Heart left ventricle (tissue), 7 donors: ENCODE measurements around a stretch of chr11.

GRCh38 chr11:96258620-96259186 lies 84.3 kb downstream of the MAML2 start:
- PRO-cap, 6 experiments, result no peak in any of the 6 experiments
- RAMPAGE, long total RNA, 2 experiments, result no peak in any of the 2 experiments
- RRBS, result no CpG with 5 or more reads among the region's 2 CpGs

DNA sequence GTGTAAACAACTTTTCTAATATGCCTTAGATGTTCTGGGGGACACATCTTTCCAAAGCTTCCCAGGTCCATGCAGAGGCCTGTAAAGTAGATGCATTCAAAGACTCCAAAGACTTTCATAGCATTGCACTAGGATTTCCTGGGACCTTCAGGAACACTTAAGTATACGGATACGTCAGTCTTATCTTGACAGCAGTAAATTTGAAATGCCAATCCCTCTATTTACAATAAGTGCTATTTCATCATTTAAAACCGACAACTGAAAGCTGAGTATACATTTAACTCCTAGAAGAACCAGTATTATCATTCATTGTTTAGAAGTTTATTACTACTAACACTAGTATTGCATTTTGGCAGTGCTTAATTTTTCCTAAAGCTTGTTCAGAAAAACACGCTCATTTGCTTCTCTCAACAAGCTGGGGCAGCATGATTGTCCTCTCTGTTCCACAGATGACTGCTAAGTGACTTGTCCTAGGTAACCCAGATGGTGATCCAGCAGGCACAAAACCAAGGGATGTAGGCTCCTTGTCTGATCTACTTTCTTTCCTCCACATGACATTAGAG lies 5.5 kb downstream of the MAML2 start:
- PRO-cap, 6 experiments, result no peak in any of the 6 experiments
- RAMPAGE, long total RNA, 2 experiments, result no peak in any of the 2 experiments
- RRBS, result no CpG with 5 or more reads among the region's 4 CpGs

DNA sequence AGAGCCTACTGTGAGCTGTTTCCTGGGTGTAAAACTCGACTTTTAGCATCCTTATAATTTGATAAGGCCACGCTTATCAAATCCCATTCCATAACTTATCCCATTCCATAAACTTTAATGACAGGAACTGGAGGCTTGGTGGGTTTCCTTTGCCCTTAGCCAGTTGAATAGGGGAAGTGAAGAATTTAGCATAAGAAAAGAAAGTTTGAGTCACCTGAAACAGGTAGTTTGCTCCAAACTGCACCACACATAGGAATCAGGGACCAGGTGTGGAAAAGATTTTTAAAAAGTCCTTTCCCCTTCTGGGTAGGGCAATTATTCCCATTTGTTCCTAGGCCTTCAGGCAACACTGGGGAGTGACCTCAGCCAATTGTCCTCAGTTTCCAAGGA lies 525.8 kb upstream of the CNTN5 start:
- PRO-cap, 6 experiments, result no peak in any of the 6 experiments
- RAMPAGE, long total RNA, 2 experiments, result no peak in any of the 2 experiments
- RRBS, result no CpG with 5 or more reads among the region's 2 CpGs

DNA sequence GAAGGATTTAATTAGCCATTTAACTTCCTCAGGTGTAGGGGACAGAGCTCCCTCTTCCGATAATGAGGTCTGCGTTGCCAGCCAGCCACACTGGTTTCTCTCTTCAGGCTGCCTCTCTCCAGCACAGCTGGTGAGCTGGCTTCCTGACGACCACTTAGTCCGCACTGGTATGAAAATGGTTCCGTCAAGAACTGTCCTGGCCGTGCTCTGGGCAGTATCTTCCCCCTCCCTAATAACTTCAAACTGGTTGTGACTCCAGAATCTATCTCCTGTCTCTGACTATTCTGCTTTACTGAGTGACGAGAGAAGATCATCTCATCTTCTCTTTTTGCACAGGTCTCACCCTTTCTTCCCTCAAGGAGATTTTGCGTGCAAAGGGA lies 49.2 kb downstream of the CNTN5 start:
- PRO-cap, 6 experiments, result no peak in any of the 6 experiments
- RAMPAGE, long total RNA, 2 experiments, result no peak in any of the 2 experiments
- RRBS, result no CpG with 5 or more reads among the region's 8 CpGs

GRCh38 chr11:100585654-100585929 lies 101.5 kb upstream of the ARHGAP42 start:
- PRO-cap, 6 experiments, result peak in 1 of 6 experiments; most common minus-strand start chr11:100585794 (in 1)
- RAMPAGE, long total RNA, 2 experiments, result no peak in any of the 2 experiments
- RRBS, result no CpG with 5 or more reads among the region's 2 CpGs

DNA sequence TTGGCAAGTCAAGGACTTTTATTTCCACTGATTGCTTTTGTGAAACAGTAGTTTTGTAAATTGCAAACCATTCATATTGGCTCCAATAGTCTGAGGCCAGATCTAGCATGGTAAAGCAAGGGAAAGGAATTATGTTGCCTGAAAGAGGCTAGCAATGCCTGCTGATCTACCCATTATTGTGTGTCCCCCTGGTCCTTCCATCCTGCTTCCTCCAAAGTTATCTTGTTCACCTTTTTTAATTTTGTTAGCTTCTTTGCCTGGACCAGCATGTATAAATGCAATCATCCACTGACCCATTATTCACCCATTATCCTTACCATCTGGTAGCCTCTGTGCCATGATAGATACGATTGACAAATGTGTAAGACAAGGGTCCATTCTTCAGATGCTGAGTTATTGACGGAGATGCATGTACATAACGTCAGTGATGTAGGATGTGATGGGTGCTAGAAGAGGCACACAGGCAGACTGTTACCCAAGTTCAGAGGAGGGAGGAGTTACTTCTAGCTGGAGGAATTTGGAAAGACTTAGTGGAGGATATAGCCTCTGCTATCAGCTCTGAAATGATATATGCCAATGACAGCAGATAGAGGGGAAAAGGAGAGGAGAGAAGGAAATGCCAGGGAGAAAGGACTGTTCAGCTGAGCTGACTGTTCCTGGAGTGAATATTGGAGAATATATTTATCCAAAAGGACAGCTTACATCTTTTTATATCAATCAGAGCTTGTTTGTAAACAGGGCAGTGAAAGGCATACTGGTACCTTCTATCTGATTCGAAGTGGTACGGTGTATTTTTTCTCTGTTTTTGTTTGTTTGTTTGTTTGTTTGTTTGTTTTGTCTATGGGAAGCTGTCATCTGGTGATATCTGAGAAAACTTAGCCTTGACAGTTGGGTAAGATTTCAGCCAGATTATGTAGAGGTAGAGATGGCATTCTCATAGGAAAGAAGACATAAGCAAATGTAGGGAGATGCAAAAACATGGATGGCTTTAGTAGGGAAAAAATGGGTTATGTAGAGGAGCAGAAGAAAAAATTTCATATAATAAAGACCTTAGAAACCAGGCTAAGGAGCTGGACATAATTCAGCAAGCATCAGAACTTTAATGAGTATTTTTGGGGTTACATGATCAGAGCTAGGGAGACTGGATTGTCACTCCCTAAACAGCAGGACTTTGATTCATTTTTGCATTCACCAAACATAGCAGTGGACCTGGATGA lies 131.3 kb downstream of the ARHGAP42 start:
- PRO-cap, 6 experiments, result no peak in any of the 6 experiments
- RAMPAGE, long total RNA, 2 experiments, result no peak in any of the 2 experiments
- RRBS, result no CpG with 5 or more reads among the region's 5 CpGs

- PRO-cap, 6 experiments, result no peak in any of the 6 experiments
- RAMPAGE, long total RNA, 2 experiments, result no peak in any of the 2 experiments
- RRBS, result no CpG with 5 or more reads among the region's 5 CpGs
These were observed 173.5 kb downstream of the ARHGAP42 start for GRCh38 chr11:100860551-100861102.

- PRO-cap, 6 experiments, result no peak in any of the 6 experiments
- RAMPAGE, long total RNA, 2 experiments, result no peak in any of the 2 experiments
- RRBS, result no CpG with 5 or more reads among the region's 5 CpGs
These were observed 6.5 kb downstream of the PGR start for GRCh38 chr11:101122910-101123635.

- PRO-cap, 6 experiments, result peak in 2 of 6 experiments; most common plus-strand start chr11:101126963 (in 1); most common minus-strand start chr11:101126941 (in 1)
- RAMPAGE, long total RNA, 2 experiments, result no peak in any of the 2 experiments
- RRBS, result no CpG with 5 or more reads among the region's 17 CpGs
These were observed 2.8 kb downstream of the PGR start for GRCh38 chr11:101126780-101127181.

- PRO-cap, 6 experiments, result no peak in any of the 6 experiments
- RAMPAGE, long total RNA, 2 experiments, result no peak in any of the 2 experiments
- RRBS, result no CpG with 5 or more reads among the region's 16 CpGs
These were observed 16.9 kb downstream of the TRPC6 start for GRCh38 chr11:101566662-101567644.

- PRO-cap, 6 experiments, result no peak in any of the 6 experiments
- RAMPAGE, long total RNA, 2 experiments, result no peak in any of the 2 experiments
- RRBS, result no CpG with 5 or more reads among the region's 6 CpGs
These were observed 423 bp upstream of the CEP126 start for GRCh38 chr11:101914396-101914777.

- PRO-cap, 6 experiments, result no peak in any of the 6 experiments
- RAMPAGE, long total RNA, 2 experiments, result no peak in any of the 2 experiments
- RRBS, result no CpG with 5 or more reads among the region's 13 CpGs
These were observed 55.0 kb downstream of the YAP1 start for GRCh38 chr11:102164945-102166018.

GRCh38 chr11:102220412-102220893 lies 96.8 kb upstream of the BIRC3 start:
- PRO-cap, 6 experiments, result no peak in any of the 6 experiments
- RAMPAGE, long total RNA, 2 experiments, result no peak in any of the 2 experiments
- RRBS, result no CpG with 5 or more reads among the region's 3 CpGs

GRCh38 chr11:102229659-102230359 lies 87.5 kb upstream of the BIRC3 start:
- PRO-cap, 6 experiments, result no peak in any of the 6 experiments
- RAMPAGE, long total RNA, 2 experiments, result no peak in any of the 2 experiments
- RRBS, result no CpG with 5 or more reads among the region's 3 CpGs

DNA sequence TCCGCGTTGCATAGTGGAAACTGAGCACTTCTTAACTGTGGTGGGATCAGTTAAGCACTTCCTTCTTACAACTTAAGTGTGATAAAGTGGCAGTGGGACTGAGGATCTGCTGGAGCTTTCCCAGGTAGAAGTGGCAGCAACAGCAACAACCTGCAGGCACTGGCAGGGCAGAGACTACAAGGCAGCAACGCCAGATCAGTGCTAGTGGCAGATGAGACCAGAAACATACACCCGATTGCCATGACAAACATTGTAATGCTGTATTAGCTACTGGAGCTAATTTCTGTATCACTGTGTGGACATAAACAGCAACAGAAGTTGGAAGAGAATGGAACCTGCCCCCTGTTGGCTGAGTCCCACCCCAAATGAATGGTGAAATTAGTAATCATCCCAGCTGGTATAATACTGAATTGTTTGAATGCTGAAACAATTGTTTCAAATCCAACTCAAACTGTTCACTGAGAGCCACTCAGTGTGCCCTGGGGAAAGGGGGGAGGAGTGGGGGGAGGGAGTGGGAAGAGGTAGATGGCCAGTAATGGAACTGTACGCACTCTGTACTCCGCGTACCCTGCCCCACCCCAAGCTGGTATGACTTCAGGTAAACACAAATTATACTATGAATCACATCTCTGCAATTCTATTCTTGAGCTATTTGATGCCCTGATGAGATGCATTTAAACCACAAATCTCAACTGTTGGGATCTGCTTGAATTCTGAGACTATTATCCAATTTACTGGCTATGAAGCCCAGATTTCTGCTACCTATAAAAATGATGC lies 11.2 kb upstream of the BIRC3 start:
- PRO-cap, 6 experiments, result no peak in any of the 6 experiments
- RAMPAGE, long total RNA, 2 experiments, result no peak in any of the 2 experiments
- RRBS, result no CpG with 5 or more reads among the region's 7 CpGs

DNA sequence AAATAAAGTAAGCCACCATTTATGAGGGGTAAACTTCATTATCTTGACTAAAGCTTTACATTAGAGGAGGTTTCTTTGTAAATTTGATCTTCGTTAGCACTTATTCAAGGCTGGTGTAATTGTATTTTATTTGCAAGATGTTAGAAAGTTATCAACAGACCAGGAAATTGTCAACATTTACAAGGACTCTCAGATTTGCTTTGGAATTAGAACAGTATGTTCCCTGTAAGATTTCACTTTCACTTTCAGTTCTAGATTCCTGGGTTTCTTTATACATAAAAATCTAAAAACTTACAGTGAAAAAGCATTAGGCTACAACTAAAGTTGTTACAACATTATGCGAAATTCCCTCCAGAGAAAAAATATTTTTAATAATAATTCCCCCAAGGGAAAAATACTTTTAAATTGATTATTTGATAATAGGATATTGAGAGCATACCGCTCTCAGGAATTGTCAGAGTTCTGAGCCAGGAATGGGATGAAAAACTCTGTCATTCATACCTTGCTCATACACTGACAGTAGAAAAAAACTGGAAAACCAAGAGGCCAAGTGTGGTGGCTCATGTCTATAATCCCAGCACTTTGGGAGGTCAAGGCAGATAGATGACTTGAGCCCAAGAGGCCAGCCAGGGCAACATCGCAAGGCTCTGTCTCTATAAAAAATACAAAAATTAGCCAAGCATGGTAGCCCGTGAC lies 4.5 kb upstream of the BIRC3 start:
- PRO-cap, 6 experiments, result no peak in any of the 6 experiments
- RAMPAGE, long total RNA, 2 experiments, result no peak in any of the 2 experiments
- RRBS, result no CpG with 5 or more reads among the region's 5 CpGs

DNA sequence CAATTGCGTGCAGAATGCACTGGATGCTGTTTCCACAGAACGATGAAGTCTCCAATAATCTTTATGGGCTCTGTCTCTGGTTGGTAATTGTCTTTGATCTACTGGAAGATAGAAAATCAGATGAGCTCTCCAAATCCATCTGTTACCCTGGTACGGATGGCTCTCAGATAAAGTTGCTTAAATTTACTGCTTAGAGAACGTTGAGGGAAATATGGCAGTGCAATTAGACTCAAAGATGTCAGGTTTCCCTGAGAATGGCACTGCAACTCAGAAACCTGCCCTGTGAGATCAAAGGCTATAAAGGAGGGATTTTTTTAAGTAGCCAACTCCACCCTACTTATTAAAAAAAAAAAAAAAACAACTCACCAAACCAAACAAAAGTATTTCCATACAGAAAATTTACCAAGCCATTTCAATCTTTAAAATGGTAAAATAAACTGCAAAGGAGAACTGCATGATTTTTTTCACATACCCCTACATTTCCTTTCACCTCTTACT lies 760 bp upstream of the BIRC3 start:
- PRO-cap, 6 experiments, result no peak in any of the 6 experiments
- RAMPAGE, long total RNA, 2 experiments, result no peak in any of the 2 experiments
- RRBS, result no CpG with 5 or more reads among the region's 4 CpGs

DNA sequence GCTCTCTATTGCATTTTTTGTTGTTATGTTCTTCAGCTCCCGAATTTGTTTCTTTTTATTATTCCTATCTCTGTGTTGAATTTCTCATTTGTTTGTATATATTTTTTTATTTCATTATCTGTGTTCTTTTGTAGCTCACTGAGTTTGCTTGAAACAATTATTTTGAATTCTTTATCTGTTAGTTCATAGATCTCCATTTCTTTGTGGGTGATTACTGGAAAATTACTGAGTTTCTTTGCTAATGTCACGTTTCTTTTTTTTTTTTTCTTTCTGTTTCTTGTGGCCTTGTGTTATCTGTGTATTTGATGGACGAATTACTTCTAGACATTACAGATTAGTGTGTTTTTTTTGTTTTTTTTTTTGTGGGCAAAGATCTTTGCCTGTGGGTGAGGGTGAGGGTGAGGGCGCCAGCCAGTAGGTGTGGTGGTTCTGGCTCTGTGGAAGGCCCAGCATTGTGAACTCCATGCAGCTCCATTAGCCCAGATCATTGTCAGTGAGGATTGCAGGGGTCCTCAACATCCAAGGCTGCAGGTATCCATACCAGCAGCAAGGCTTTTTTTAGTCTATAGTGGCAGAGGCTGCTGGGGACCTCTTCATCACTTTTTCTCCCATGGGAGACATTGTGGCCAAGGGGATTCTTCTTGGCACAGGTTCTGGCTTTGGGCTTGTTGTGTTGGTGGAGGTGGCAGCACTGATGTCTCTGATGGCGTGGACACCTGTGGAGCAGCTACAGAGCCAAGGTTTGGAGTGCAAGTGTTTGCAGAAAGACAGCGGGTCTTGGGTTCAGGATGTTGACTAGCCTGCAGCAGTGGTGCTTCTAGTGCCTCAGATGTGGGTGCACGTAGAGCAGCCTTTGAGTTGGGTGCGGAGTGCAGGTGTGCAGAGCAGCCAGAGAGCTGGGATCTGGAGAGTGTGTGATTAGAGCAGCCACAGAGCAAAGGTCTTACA lies 13.7 kb downstream of the BIRC2 start:
- PRO-cap, 6 experiments, result no peak in any of the 6 experiments
- RAMPAGE, long total RNA, 2 experiments, result no peak in any of the 2 experiments
- RRBS, result no CpG with 5 or more reads among the region's 8 CpGs

GRCh38 chr11:102381064-102381447 lies 34.0 kb downstream of the BIRC2 start:
- PRO-cap, 6 experiments, result no peak in any of the 6 experiments
- RAMPAGE, long total RNA, 2 experiments, result no peak in any of the 2 experiments
- RRBS, result no CpG with 5 or more reads among the region's 5 CpGs

GRCh38 chr11:102451588-102452468 lies 737 bp downstream of the TMEM123 start:
- PRO-cap, 6 experiments, result peak in 5 of 6 experiments; most common plus-strand start chr11:102451806 (in 4); most common minus-strand start chr11:102451890 (in 4)
- RAMPAGE, long total RNA, 2 experiments, result no peak in any of the 2 experiments
- RRBS, result 2% methylated on average over 20 of the region's 55 CpGs